NALM6 (cell line): ENCODE data around the genes NANOG, CLEC4A and M6PR.

GRCh38 chr12:6958571-6959789, 7.8 kb downstream of the PTPN6 start:
- PRO-cap = bidirectional peak, plus-strand start at chr12:6959318, minus-strand start at chr12:6959226; bidirectional peak, plus-strand start at chr12:6959546, minus-strand start at chr12:6959444

DNA sequence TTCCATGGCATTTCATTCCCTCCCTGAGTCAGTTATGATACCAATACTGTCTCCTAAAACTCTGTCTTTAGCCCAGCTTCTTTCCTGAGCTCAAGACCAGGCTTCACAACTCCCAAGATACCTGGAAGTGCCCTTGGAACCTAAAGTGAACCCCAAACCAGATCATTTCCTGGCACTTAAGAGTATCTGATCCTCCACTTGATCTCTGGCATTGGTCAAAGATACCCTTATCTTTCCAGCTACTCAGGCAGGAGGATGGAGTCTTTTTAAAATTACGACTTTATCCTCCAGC, 5.7 kb downstream of the LPCAT3 start:
- PRO-cap = no peak

DNA sequence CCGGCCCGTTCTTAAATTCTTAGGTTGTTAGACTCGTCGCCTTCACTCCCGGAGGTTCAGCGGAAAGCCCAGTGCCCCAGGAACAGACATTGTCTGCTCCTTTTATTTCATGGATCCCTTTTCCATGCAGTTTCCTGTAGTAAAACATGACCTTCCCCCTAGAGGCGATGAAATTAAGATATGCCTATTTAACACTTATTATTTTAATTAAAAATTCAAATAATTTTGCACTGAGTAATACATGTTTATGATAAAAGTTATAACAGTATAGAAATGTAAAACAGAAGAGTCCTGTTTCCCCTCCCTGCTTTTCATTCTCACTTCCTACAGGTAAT, 682 bp upstream of the LPCAT3 start:
- PRO-cap = bidirectional peak, plus-strand start at position 42 of the sequence, minus-strand start outside the sequence

DNA sequence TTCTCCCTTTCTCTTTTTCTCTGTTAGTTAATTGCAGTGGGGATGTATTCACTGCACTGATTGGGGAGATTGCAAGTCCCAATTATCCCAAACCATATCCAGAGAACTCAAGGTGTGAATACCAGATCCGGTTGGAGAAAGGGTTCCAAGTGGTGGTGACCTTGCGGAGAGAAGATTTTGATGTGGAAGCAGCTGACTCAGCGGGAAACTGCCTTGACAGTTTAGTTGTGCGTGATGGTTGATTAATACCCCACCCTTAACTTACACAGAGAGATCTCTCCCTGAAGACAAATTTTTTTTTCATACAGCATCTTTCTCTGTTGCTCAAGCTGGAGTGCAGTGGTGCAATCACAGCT, 4.5 kb downstream of the C1S start:
- PRO-cap = no peak

GRCh38 chr12:7090009-7090692, 2.1 kb downstream of the C1R start:
- PRO-cap = no peak

- PRO-cap = no peak
These were observed 4.5 kb upstream of the C1R start for GRCh38 chr12:7096460-7097358.

- PRO-cap = no peak
These were observed 6.4 kb upstream of the C1RL start for GRCh38 chr12:7115319-7115847.

DNA sequence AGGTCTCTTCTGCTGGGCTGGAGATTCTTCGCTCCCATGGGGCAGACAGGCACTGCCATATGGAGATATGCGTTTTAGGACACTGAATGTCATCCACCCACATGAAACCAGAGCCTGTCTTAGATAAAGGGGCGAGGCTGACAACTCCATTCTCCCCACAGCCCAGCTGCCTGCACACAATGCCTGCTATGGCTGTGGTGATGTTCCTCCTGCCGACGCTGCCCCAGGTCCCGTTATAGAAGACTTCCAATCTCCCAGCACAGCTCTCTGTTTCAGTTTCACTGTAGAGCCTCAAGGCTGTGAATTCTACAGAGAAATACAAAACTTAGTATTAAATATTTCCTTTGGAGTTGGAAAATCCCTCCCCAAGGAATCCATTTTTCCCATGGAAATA, 69.5 kb downstream of the ACSM4 start:
- PRO-cap = no peak

- PRO-cap = no peak
These were observed at the start of gene NANOG for GRCh38 chr12:7788801-7789718. NANOG (plus strand) TSS chr12:7789402.

DNA sequence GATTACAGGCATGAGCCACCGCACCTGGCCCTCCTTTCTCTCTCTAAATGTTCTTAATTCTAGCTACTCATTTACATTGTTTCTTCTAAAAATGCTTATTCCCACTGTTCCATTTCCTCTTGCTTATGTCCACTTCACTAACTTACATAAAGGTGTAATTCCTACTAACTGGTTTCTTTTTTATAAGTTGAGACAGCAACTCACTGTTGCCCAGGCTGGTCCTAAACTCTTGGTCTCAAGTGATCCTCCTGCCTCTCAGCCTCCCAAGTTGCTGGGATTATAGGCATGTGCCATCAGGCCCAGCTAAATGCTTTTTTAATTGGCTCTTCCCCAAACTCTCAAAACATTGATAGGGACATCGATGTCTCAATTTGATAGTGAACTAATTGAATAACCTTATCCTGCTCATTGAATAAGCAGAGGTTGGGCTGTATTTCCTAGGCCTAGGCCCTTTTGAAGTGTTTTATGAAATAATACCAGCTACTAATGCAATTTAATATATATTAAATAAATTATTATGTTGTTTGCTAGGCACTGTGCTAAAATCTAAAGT, 9.6 kb downstream of the SLC2A3 start:
- PRO-cap = no peak

DNA sequence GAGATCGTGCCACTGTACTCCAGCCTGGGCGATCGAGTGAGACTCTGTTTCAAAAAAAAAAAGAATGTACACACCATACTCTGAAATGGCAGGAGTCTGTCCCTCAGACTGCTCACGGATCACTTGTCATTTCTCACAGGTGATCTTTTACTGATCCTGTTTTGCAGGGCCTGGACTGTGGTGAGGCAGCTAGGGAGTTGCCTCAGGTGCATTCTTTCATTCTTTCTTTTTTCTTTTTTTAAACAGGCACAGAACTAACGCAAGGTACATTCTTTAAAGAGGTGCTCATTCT, 7.7 kb downstream of the SLC2A3 start:
- PRO-cap = no peak

DNA sequence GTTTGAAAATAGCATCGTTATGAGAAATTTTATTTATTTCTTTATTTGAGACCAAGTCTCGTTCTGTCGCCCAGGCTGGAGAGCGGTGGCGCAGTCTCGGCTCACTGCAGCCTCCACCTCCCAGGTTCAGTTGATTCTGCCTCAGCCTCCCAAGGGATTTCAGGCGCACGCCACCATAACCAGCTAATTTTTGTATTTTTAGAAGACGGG, 7.2 kb downstream of the NECAP1 start:
- PRO-cap = no peak

DNA sequence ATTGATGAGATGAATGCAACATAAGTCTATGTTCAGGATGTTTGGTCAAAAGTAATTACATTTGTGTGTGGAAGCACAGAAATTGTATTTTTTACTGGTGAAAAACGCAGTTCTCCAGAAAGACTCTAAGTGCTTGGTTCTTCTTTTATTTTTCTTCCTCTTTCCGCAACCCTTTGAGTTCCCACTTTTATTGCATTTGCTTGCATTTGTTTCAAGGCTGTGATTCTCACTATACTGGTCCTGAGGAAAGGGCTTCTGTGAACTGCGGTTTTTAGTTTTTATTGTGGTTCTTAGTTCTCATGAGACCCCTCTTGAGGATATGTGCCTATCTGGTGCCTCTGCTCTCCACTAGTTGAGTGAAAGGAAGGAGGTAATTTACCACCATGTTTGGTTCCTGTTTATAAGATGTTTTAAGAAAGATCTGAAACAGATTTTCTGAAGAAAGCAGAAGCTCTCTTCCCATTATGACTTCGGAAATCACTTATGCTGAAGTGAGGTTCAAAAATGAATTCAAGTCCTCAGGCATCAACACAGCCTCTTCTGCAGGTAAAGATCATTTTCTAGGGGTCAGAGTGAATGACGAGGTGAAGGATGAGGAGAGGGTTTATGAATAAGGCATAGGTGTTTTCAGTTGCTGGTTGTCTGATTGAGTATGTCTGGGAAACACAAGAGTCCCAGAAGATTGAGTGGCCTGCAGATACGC, at the start of gene CLEC4A:
Gene CLEC4A (plus strand): TSS at position 203 of the 703 bp plus-strand sequence.
- PRO-cap = no peak

DNA sequence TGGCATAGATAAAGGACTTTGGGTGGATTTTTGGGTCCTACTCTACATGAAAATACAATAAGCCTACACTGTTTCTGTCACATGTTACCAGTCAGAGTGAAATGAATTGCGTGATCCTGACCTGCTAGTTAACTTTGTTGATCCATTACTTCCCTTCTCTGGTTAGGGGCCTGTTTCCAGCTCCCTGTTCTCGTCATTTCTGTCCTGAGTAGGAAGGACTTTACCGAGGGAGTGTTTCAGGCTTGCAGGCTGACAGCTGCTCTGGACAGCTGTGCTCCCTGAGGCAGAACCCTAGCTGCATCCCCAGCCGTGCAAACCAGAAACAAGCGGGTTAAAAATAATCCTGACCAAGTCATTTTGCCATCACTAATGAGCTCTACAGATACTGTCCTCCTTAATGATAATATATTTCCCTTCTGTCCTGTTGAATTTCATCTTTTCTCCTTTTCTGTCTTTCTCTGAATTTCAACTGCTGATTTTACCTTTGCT, 1.5 kb downstream of the AICDA start:
- PRO-cap = no peak

GRCh38 chr12:8904509-8904708, 9.9 kb upstream of the PHC1 start:
- PRO-cap = no peak

DNA sequence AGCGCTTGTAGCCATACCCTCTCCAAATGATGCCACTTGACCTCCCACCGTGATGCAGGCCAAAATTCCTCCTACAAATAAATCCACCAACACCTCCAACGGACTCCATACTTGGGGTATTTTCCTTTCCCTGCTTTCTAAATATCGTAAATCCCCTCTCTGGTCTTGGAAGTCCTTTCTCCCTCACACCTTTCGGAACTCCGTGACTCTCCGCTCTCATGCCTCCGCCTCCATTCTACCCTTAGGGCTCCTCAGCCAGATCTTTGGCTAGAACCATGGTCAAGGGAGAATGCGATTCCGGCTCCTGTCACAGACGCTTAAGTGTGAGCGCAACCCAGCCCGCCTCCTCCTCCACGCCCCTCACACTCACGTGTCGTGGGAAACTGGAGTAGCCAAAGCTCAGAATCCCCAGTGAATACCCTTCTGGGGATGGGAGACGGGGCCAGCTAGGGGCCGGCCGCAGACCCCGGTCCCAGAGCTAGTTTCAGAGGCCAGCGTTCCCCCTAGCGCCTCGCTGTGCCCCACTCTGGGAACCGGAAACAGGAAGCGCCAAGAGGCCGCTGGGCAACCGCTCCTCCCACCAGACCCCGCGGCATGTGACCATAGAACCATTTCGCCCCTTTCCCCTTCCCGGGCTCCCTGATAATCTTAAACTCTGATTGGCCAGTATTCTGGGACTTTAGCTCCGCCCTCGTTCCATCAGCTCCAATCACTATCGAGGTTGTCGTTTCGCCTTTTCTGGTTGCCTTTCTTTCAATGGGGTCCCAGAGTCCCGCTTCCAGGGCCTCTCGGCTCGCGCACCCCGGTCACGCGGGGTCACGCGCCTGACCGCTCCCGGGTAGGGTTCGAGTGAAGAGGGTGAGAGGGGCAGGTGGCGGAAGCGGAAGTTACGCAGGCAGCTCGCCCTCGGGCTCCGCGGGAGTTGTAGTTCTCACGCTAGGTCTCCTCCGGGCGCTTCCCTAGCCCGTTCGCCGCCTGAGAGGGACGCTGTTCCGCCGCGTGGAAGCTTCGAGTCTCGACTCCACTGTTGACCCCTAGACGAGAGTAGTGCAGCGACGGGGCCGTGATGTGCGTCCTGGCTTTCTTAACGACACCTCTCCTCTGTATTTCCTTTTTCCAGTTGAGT, at the start of gene M6PR:
Gene M6PR (minus strand): TSS at position 528 of the 1,126 bp plus-strand sequence.
- PRO-cap = bidirectional peak, plus-strand start at position 411 of the sequence, minus-strand start at position 293 of the sequence; bidirectional peak, plus-strand start at position 1,037 of the sequence, minus-strand start at position 598 of the sequence

DNA sequence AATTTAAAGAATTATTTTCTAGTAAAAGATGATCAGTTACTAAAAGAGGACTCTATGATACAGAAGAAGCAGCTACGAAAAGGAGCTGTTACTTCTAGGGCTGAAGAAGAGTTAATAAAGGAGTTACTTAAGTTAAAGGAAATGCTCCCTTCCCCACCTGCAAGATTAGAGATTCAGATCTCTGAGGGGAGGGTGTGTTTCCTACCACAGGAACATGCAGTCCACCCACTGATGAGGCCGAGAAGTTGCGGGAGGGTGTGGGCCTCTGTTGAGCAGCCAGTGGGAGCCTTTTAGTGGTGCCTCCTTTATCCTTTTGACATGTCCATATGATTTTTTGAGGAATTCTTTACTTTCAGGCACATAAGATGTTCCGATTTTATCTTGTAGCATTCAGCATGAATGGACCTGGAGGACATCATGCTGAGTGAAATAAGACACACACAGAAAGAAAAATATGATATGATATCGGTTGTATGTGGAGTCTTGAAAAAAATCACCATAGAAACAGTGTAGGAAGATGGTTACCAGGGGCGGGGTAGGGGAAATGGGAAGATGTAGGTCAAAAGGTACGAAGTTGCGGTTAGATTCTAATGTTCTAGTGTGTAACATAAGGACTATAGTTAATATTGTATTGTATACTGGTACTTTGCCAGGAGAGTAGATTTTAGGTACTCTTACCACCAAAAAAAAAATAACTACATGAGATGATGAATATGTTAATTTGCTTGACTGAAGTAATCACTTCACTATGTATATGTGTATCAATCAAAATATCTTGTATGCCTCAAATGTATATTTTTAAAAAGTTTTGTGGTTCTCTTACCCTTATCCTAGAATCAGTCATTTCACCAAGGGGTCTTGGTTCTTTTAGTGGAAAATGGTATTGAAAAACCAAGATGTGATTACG, 4.5 kb upstream of the M6PR start:
- PRO-cap = no peak

- PRO-cap = no peak
These were observed 8.5 kb downstream of the A2M start for GRCh38 chr12:9106728-9108088.

DNA sequence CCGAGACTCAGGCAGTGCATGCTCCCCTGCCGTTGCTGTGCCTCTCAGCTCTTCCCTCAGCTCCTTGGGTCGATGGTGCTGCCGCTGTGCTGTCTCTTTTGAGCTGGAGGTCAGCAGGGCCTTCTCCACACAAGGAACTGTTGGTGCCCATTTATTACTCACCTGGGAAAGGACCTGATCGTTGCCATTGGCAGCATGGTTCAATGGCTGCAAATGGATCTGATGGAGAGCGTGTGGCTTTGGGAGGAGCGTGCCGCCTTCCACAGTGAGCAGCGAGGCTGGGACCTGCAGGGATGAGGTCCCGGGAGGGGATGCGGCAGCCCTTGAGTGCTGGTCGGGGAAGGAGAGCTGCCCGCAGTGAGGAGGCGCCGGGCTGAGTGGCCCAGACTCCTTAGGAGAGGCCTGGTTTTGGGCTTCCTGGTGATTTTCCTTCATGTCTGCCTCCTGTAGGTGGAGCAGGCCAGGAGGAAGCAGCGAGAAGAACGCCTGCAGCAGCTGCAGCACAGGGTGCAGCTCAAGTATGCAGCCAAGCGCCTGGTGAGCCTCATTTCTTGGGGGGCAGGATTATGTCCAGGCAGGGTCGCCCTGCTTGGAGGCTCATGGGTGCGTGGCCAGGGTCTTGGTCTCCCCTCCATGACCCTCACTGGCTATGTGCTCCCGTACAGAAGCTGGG, 85.9 kb upstream of the PZP start:
- PRO-cap = no peak

- PRO-cap = no peak
These were observed 172.1 kb downstream of the KLRB1 start for GRCh38 chr12:9435486-9436137.